Hepatocyte (in vitro differentiated cells and primary cell): Measurements from ENCODE around the gene RPL31.

DNA sequence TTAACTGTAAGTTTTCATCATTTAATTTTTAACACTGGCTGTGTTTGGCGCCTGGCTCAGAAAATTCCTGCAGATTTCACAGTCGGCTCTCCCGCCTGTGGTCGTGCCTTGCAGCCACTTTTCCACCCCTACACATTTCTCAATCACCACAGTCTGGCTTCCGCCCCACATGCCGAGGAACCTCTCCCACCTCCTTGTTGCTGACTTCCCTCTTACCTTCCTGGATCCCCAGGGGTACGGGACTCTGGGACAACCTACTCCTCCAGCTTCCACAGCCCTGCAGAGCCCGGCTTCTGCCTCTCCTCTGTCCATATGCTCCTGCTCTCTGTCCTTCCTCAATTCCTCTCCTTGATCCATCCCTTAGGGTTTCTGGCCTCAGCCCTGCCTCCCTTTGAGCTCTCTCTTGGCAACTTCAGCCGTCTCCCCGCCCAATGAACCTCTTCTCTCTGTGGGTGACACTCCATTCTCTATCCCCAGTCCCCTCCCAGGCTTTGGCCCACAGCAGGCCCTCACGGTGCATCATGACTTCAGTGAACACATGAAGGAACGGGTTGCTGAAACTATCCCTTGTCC, 41.8 kb upstream of the MGAT4A start:
- RAMPAGE, long total RNA, result no peak
- RRBS, result no CpG with 5 or more reads among the region's 12 CpGs

- RAMPAGE, long total RNA, result no peak
- RRBS, result no CpG with 5 or more reads among the region's 9 CpGs
Measured at GRCh38 chr2:99181728-99182151, 756 bp downstream of the MRPL30 start.

DNA sequence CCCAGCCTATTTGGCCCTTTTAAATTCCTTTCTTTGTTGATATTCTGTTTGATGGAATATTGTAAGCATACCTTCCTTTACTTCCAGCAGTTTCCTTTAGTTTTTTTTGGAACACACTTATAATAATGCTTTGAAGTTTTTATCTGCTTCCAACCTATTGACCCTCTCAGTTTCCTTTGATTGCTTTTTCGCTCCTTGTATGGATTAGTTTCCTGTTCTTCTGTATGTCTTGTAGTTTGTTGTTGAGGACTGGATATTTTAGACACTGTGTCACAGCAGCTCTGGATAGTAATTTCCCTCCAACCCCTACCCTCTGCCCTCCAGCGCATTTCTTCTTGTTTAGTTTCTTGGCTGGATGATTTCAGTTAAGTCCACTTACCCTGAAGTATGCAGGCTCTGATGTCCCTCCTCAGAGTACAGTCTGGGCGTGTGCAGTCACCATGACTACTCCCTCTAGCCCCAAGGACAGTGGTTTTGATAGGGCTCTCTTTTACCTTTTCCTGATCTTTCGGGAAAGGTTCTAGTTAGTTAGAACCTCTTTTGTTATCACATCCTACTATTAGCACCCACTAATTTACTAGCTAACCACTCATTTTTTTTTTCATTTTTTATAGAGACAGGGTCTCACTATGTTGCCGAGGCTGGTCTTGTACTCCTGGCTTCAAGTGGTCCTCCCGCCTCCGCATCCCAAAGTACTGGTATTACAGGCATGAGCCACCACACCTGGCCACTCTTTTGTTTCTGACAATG, 16.2 kb upstream of the LYG1 start:
- RAMPAGE, long total RNA, result no peak
- RRBS, result no CpG with 5 or more reads among the region's 7 CpGs

- RAMPAGE, long total RNA, result no peak
- RRBS, result no CpG with 5 or more reads among the region's 5 CpGs
Measured at GRCh38 chr2:99405214-99405801, 68.1 kb downstream of the EIF5B start.

DNA sequence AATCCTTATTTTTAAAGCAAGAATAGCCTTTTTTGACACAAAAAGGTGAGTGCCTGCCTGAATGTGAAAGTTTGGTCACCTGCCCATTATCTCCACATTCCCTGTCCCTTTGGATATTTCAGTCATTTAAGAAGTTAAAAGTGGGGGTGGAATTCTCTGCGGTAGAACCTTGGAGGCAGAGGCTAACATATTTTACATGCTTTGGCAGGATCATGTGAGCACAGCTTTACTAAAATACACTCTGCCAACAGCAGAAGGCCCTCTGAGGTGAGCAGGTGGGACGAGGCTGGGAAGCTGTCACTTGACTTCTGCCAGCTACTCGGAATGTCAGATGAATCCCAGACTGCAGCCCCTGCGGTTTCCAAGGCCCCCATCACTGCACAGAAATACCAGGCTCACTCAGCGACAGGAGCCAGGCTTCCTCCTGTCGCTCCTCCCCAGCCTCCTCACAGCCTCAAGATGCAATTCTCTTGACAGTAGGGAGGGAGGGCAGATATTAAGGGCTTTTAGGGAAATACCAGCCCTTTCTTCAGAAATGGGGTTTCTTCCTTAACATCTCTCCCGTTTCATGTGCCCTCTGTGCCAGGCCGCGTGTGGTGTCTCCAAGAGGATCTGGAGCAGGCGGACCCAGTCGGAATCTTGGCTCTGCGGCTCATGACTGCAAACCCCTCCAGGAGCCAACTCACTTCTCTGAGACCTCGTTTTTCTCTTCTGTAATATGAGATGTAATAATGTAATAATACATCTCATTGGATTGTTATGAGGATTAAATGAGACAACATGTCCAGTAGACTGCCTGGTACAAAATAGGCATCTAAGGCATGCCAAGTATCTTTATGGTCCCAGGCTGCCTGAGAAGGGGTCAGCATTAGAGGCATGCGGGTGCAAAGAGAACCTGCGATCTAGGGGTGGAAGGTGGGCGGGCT, 221.1 kb upstream of the REV1 start:
- RAMPAGE, long total RNA, result no peak
- RRBS, result no CpG with 5 or more reads among the region's 16 CpGs

GRCh38 chr2:99875855-99876634, 266.3 kb downstream of the AFF3 start:
- RAMPAGE, long total RNA, result no peak
- RRBS, result no CpG with 5 or more reads among the region's 11 CpGs

- RAMPAGE, long total RNA, result no peak
- RRBS, result no CpG with 5 or more reads among the region's 11 CpGs
Measured at GRCh38 chr2:99880151-99880601, 262.2 kb downstream of the AFF3 start.

- RAMPAGE, long total RNA, result no peak
- RRBS, result no CpG with 5 or more reads among the region's 5 CpGs
Measured at GRCh38 chr2:99973154-99973633, 169.2 kb downstream of the AFF3 start.

- RAMPAGE, long total RNA, result no peak
- RRBS, result no CpG with 5 or more reads among the region's 4 CpGs
Measured at GRCh38 chr2:100068316-100068744, 74.1 kb downstream of the AFF3 start.

DNA sequence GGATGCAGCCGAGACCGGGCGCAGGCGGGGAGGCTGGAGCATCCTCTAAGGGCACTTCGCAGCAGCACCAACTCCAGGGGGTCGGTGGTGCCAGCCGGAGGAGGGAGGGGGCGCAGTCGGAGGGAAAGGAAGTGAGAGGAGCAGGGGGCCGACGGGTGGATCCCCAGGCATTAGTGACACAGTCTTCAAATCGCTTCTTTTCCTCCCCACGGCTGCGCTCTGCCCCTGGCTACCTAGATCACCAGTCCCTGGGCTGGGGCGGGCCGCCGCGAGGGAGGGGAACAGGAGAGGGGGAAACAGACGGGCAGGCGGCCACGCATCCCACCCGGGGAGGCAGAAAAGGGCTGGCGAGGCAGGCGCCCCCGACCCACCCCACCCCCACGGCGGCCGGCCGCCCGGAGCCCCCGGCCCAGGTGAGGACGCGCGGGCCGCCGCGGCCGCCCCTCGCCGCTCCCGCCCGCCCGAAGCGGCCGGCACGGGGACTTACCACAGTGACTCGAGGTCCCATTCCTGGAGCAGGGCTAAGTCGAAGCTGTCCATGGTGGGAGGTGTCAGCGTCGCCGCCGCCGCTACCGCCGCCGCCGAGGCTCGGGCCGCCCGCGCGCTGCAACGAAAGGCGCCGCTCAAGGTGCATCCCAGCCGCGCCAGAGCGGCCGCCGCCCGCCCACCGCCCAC, 38.3 kb downstream of the AFF3 start:
- RAMPAGE, long total RNA, result no peak
- RRBS, result no CpG with 5 or more reads among the region's 72 CpGs

DNA sequence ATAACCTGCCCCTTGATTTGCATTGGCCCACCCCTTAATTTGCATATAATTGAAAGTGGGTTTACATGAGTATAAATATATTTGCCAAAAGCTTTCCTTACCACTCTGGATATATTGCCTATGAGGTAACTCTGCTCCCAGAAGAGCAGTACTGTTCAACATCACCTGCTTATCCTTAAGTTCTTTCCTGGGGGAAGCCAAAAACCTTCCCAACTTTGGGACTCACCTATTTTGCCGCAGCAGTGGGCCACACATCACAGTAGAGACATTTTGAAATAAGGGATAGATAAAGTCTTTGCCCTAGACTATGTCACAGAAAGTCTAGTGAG, 36.0 kb upstream of the AFF3 start:
- RAMPAGE, long total RNA, result no peak
- RRBS, result no CpG with 5 or more reads among the region's 1 CpG

DNA sequence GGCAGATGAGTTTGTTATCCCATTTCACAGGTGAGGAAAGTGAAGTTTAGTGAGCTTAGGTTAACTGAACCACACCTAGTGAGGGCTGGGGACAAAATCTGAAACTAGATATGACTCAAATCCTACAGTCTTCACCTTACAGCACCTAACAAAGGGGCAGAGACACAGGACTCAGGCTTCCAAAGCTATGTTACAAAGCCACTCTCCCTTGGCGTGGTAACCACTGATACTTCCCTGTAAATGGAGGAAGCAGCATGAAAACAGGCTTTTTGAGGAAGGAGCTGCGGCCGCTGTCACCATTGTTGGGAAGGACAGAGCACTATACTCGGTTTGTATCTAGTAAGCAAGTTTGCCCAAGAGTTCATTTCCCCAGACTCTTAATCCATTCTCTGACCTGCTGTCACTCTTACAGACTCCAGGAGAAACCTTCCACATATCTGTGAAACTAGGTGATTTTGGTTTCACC, 60.3 kb downstream of the LONRF2 start:
- RAMPAGE, long total RNA, result no peak
- RRBS, result no CpG with 5 or more reads among the region's 4 CpGs

DNA sequence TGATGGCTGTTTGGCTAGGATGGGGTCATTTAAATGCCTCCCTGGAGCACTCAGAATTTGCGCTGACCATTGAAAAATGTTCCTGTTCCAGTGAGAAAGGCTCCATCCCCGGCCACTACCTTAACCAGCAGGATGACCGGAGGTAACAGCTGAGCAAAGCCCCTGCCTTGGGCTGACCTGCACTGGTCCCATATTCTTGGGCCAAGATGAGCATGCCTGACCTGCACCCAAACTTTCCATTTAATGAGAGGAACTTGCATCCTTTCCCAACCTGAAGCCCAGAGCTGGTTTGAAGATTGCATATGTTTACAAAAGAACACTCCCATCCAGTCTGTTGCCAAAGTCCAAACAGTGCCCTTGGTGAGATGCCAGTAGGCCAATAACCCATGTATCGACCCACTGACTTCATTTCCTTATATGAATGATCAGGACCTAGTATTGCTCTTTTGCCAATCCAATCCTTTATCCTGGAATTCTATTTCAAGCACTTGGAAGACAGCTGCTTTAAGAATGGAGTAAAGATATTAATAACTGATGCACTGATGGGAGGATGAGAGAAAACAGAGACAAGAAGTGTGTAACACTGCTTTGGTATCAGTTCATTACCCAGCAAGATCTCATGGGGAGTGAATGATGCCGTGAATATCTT, 5.4 kb upstream of the NPAS2 start:
- RAMPAGE, long total RNA, result no peak
- RRBS, result no CpG with 5 or more reads among the region's 5 CpGs

DNA sequence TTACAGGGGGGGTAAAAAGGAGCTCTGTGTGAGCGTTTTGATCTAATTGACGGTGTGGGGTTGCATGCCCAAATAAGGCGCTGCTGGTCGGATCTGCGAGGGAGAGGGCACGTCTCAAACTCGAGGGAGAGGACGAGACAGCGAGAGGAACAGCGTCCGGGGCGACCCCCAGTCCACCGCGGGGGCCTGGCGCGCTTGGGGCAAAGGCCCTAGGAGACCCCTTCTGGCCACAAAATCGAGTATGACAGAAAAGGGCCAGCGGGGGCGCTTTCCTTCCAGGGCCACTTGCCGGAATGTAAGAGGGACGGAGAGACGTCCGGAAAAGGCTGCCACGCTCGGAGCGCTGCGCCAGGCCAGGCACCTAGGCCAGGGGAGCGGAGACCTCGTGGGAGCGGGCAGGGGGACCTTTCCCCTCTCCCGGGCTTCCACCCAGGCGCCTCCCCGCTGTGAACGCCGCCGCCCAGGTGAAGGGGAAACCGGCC, 1.5 kb upstream of the NPAS2 start:
- RAMPAGE, long total RNA, result no peak
- RRBS, result 2% methylated on average over 14 of the region's 37 CpGs

- RAMPAGE, long total RNA, result no peak
- RRBS, result 0% methylated on average over 4 of the region's 61 CpGs
Measured at GRCh38 chr2:100818922-100819814, 771 bp upstream of the NPAS2 start.

DNA sequence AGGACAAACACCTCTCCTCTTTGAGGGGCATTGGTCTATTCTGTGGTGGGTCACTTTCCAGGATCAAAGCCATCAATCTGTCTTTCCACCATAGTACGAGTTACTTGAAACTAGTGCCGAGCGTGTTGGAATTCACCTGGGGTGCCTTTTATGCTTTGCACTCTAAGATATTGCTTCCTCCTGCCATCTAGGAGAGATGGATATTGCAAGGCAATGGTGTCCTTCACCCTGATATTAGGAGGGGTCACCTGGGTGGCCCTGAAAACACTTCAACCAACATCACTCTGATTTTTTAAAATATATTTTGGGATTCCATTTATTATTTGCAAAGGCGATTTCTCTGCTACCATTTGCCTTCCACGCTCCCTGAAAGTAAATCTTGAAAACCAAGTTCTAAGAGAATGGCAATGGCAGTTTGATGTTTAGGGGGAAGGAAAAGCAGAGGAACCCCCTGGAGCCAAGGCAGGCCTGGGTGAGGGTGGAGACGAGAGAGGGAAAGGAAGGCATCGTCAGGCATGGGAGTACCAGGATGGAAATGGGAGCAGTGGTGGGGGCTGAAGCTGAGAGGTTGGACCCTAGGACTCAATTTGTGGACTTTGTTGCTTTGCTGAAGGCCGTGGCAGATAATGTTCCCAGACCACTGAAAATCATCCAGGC, 4.7 kb downstream of the NPAS2 start:
- RAMPAGE, long total RNA, result no peak
- RRBS, result no CpG with 5 or more reads among the region's 8 CpGs

GRCh38 chr2:100877490-100878755, 58.0 kb downstream of the NPAS2 start:
- RAMPAGE, long total RNA, result no peak
- RRBS, result no CpG with 5 or more reads among the region's 19 CpGs

- RAMPAGE, long total RNA, result no peak
- RRBS, result no CpG with 5 or more reads among the region's 17 CpGs
Measured at GRCh38 chr2:100976782-100977501, 25.1 kb upstream of the RPL31 start.

DNA sequence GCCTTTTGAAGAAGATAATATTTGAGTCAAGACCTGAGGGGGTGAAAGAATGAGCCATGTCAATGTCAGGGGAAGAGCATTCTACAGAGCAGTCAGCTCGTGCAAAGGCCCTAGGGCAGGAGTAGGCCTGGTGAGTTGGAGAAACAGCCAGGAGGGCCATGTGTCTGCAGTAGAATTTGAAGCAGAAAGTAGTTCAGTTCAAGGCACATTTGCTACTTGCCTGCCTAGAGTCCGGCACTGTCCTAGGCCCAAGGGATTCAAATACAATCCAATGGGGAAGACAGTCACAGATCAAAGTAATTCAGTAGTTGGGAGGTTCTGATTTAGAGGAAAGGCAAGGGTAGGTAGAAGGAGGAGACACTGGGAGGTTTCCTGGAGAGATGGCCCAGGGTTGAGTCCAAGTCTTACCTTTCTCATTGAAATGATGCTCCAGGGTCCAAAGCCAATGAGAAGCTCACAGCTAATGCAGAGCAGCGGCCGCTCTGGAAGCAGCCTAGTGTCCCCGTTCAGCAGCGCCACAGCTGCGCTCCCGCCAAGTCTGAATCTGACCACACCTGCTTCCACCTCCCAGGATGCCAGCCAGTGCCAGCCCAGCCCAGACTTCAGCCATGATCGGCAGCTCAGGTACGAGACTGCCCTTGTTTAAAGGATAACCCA, 12.1 kb upstream of the RPL31 start:
- RAMPAGE, long total RNA, result no peak
- RRBS, result no CpG with 5 or more reads among the region's 10 CpGs

DNA sequence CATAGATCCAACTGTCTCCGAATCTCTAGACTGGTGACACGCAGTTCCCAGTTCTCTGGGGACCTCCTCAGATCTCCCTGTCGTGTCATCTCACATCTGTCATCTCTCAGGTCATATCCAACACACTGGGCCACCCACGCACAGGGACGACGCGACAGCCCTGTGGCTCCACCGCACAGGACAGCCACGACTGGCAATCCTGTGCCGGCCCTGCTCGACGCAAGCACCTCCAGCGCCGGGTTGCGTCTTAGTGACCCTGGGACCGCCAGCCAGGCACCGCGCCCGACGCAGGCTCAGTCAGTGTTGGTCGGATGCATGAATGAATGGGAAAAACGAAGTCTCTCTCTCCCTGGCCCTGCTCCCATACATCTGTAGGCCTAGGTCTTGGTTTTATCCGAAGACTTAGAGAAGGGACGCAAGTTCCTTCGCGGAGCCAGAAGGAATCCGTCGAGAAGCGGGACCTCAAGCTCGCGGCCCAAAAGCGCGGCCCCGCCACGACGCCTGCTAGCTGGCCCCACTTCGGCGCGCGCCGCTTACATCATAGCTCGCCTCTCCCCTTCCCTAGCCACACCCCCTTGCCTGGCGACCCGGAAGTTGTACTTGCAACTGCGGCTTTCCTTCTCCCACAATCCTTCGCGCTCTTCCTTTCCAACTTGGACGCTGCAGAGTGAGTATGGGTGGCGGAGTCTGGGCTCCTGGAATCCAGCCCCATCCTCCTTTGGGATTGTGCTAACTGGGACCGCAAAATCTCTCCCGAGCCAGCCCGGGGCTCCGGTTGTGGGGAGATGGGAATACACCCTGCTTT, at the start of gene RPL31:
Gene RPL31, plus strand, starts transcription at position 641 of the 805 bp plus-strand sequence.
- RAMPAGE, long total RNA, result start-site peak on the plus strand centred at position 643 of the sequence, 7 bp wide, 3,020 and 875 reads in 2 replicates
- RRBS, result 4% methylated on average over 1 of the region's 53 CpGs